Skeletal muscle satellite cell (primary cell): Measurements from ENCODE around the gene GNG12.

- CAGE, long polyA plus RNA: no peak
Measured at GRCh38 chr1:66987250-66988067, 62.7 kb downstream of the MIER1 start.

GRCh38 chr1:67405347-67406488 is 24.5 kb downstream of the SERBP1 start:
- CAGE, long polyA plus RNA: no peak

- CAGE, long polyA plus RNA: no peak
Measured at GRCh38 chr1:67427463-67427836, 2.8 kb downstream of the SERBP1 start.

DNA sequence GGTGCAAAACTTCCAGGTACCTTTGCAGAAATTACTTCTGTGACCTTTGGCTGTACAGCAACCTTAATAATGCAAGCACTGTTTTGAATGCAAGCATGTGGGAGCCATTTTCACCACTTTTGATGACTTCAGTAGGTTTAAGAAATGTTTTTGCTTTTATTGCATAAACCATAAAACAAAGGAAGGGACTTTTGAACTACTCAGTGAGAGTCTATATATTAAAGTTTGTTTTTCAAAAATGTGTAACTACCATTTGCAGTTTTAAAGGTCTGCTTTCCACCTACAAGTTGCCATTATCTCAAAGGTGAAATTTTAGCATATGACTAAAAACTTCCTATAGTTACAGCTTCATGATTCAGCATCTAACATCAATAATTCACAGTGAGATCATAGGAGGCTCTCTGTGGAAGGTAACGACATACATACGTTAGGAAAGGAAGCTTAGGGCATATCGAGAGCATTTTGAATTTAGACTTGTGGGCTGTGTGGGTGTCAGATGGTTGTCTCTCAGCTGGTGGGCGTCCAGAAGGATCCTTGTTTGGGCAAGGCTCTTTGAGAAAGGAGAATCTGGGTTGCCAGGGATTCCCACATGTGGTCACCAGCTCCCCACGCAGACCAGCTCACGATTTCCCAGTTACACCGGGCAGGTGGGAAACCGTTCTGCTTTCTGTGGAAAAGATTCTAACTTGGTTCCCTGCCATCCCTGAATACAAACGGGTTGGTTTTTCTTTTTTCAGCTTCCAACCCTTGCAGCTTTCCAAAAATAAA is 963 bp upstream of the GADD45A start:
- CAGE, long polyA plus RNA: no peak

GRCh38 chr1:67719140-67720367 is 34.6 kb downstream of the GADD45A start:
- CAGE, long polyA plus RNA: no peak

DNA sequence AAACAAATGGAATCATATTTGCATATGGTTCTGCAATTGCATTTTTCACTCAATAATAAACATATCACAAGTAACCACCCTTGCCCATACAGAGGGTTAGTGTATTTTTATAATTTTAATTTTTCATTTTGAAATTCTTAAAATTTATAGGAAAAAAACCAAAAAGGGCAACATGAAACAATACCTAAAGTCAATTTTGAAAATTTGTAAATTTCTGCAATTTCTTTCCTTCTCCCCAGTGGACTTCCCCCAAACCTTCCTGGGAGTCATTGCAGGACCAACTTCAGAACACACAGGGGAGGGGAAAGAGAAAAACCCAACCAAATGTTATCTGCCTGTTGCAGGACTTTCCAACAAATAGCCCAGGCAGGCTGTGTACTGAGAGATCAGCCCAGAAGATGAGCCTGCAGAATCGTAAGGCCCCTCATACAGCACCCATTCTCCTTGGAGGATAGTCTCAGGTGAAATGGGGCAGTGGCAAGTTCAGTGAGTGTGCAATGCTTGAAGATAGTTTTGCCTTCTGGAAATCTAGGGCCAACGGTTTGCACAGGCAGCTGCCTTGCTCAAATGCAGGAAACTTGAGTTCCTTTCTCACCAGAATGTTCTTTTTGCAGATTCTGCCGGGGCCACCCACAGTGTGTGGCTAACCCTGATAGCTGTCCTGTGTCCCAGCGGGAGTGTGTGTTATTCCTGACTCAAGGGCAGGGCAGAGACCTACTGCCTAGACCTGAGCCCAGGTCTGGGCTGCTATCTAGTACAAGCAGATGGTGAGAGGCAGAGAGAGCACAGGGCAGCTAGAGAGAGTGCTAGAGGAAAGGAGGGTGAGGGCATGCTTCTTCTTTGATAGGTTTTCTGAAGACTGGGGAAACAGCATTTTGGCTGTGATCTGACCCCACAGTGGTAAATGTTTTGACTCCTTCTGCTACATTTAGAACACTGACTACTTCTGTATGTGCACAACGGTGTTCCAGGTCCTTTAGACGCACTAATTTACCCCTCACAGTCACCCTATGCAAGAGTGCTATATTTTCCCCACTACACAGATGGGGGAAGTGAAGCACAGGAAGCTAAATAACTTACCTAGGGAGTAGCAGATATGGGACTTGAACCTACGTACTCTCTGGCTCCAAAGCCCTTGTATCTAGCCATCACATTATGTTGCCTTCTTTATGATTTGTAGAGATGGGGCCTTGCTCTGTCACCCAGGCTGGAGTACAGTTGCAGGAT is 48.9 kb downstream of the GADD45A start:
- CAGE, long polyA plus RNA: no peak

- CAGE, long polyA plus RNA: no peak
Measured at GRCh38 chr1:67766855-67767638, 66.2 kb downstream of the GNG12 start.

DNA sequence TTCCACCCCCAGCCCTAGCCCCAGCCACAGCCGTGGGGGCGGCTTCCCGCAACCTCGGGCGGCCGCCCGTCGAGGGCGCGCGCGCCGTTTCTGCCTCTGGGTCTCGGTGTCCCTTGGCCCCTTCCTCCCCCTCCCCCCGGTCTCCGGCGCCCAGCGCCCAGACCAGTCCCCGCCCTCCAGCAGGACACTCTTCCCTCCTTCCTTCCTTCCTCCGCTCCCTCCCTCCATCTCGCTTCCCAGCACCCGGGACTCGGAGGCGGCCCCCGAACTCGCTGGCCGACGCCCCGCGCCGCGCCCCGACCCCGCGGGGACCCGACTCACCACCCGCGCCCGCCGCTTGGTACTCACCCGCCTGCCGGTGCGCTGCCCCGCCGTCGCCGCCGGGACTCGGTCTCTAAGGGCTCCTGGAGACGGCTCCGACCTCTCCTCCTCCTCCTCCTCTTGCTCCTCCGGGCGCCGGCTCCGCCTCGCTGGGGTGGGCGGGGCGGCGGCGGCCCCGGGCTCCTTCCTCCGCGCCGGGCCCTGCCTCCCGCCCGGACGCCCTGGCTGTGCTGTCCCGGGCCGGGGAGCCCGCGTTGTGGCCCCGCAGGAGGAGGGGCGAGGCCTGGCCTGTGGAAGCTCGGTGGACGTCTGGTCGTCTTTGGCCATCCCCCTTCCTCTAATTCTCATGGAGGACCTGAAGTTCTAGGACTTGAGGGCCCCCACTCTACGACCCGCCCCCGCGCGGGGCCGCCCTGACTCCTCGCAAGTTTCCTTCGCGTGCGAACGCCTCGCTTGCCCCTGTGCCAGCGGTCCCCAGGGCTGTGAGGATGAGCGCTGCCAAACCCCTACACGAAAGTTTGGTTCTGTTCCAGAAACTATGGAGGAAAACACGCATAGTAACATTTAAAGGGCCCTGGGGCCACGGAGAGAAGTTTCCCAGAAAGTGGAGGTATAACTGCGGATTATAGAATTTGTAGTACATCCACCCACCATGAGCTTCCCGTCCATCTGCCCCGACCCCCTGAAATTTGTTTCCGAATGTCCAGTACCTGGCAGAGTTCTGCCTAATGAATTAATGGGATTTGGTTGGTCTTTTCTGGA is at the start of gene GNG12:
GNG12 (minus strand) TSS at position 472 of the 1,083 bp plus-strand sequence.
- CAGE, long polyA plus RNA: start-site peak on the minus strand centred at position 432 of the sequence, 90 bp wide, 10,147 and 10,844 reads in 2 replicates

GRCh38 chr1:68161848-68162387 is 70.4 kb downstream of the WLS start:
- CAGE, long polyA plus RNA: no peak

GRCh38 chr1:69919221-69919652 is 286.1 kb downstream of the LRRC40 start:
- CAGE, long polyA plus RNA: no peak

- CAGE, long polyA plus RNA: no peak
Measured at GRCh38 chr1:70235463-70235752, 14.2 kb downstream of the SRSF11 start.

GRCh38 chr1:70249663-70250280 is 28.6 kb downstream of the SRSF11 start:
- CAGE, long polyA plus RNA: no peak

DNA sequence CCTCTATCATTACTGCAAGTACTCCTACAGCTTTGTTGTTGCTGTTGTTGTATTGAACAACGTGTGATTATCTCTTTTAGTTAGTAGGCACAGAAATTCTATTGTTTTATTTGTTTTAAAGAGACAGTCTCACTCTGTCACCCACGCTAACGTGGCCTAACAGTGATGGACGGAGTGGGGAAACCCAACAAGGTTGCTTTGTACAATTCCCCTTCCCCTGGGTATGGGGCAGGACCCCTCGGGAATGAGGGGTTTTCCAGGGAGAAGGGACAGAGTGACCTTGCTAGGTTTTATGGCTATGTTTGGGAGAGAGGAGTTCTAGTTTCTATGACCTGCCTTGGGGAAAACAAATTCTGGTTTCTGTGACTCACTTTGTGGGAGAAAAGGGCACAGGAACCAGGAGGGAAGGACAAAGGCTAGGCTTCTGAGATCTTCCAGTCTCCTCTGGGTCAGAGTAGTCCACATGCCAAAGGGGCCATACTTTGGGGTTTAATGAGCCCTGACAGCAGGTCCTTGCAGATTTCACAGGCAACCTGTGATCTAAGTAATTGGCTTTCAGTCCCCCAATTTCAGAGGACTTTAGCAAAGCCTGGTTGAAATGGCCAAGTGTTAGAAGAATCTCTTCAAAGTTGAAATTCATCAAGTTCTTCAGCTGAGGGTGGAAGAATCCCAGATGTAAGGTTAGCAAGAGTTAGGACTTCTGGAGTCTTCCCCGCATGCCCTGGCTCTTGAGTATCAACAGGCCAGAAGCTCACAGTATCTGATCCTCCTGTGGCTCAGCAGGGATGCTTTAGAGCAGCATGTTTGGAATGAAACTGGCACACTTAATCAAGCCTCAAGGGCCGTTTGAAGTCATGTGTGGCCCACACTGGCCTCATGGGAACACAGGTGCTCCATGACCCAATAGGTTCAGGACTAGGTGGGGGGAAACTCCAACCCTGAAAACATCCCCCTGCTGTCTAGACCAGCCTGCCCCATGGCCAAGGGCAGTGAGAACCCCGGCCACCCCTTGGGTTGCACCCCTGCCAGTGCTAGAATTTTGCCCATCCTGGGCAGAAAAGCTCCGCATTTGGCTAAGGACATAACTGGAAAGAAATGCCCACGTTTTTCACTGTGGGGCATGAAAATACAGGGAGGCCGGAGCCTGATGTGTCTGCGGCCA is 5.7 kb upstream of the PTGER3 start:
- CAGE, long polyA plus RNA: no peak

DNA sequence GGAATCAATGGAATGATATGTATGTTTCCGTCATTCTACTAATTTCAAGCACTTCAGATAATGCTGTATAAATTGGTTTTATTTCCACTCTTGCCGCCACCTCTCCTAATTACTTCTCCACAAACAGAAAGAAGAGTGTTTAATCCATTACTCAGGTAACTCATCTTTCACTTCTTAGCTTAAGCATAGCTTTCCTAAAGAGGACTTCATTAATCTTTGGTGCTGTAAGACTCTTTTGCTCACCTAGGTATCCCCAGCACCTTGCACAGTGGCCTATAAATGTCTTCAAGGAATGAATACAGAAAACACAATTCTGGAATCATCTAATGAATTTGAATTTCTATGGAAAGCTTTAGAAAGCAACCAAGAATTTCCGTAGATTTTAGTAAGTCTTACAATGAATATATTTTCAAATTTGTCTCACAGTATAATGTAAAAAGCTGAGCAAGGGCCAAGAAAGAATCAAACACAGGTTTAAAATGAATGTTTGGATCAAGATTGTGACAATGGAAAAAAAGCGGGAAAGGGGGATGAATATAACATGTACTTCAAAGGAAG is 6.8 kb downstream of the ZRANB2 start:
- CAGE, long polyA plus RNA: no peak

DNA sequence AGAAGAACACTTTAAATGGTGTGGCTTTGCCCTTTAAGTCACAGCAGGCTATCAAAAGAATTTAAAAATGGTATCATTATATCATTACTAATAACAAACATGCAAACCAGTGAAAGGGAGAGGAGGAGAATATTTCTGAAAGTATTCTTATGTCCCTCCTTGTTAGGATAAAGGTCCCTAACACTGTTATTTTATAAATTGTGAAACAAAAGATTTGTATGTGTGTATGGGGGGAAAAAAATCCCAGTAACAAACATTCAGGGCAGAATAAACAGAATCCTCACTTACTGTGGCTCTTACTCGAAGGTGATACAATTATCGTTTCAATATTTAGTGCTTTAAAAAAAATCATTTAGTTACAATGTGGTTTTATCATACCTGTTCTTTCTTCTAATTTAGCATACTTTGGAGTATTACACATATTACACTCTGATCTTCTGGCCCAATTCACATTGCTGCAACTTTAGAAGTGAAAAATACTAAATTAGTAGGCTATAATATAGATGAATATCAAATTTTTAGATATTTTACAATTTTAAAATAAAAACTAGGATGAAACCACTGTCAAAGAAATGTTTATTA is 4.3 kb downstream of the ZRANB2 start:
- CAGE, long polyA plus RNA: no peak

DNA sequence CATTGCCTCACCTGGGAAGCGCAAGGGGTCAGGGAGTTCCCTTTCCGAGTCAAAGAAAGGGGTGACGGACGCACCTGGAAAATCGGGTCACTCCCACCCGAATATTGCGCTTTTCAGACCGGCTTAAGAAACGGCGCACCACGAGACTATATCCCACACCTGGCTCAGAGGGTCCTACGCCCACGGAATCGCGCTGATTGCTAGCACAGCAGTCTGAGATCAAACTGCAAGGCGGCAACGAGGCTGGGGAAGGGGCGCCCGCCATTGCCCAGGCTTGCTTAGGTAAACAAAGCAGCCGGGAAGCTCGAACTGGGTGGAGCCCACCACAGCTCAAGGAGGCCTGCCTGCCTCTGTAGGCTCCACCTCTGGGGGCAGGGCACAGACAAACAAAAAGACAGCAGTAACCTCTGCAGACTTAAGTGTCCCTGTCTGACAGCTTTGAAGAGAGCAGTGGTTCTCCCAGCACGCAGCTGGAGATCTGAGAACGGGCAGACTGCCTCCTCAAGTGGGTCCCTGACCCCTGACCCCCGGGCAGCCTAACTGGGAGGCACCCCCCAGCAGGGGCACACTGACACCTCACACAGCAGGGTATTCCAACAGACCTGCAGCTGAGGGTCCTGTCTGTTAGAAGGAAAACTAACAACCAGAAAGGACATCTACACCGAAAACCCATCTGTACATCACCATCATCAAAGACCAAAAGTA is 433.2 kb upstream of the ZRANB2 start:
- CAGE, long polyA plus RNA: no peak

DNA sequence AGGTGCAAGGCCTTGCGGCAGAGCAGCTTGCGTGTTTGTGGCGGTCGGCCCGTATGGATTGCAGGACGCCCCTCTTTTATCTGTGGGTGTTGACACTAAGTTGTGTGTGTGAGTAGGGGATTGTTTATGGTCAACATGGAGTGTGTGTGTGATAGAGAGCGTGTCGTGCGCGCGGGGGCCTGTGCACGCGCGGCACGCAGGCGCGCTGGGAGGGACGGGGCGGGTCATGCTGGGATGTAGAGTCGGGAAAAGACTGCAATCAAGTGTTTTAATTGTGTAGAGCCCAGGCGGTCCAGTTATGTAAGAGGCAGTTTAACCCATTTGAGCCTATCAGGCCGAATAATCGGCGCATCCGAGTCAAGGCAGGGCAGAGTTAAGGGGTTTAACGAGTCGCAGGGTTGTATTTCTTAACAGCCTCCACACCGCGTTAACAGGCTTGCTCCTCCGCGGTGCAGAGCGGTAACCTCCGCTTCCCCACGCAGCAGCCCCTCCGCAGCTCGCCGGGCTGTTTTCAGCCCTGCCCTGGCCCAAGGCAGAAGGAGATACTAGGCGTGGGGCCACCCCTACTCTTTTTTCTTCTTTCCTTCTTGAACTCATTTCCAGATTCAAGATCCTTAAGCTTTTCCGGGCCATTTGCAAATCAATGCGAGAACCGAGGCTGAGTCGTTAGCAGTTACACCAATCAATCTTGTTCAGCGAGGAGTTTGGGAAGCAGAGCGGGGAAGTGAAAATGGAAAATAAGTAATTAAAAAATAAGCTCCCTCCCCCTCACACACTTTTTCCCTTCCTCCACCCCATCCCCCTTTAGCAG is 1.4 kb upstream of the NEGR1 start:
- CAGE, long polyA plus RNA: no peak

- CAGE, long polyA plus RNA: no peak
Measured at GRCh38 chr1:72284362-72285582, 2.4 kb upstream of the NEGR1 start.

DNA sequence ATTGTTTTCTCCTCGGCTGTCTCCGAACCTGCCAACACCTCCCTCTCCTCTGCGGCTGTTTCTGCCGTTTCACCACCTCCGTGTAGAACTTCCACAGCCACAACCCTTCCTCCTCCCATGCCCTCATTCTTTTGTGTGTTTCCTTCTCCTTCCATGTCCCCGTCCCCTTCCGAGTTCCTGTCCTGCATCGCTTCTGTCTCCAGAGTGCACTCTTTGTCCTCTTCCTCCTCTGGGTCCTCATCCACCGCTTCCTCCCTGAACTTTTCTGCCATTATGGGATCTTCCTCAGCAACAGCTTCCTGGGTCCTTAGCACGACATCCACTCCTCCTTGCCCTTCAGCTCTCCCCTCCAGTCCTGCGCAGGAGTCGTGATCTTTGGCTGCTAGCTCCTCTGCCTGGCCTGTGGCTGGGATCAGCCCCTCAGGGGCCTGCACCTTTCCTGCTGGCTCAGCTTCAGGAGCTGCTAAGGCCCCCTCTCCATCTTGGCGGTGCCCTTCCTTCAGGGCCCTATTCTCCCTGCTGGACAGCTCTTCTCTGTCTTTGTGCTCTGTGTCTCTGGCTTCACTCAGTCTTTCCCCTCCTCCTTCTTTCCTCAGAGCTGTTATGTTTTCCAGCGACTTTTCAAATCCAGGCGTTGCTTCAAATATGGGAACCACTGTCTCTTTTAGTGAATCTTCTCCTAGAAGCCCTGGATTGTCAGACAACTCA is 59.3 kb upstream of the LRRC53 start:
- CAGE, long polyA plus RNA: no peak

DNA sequence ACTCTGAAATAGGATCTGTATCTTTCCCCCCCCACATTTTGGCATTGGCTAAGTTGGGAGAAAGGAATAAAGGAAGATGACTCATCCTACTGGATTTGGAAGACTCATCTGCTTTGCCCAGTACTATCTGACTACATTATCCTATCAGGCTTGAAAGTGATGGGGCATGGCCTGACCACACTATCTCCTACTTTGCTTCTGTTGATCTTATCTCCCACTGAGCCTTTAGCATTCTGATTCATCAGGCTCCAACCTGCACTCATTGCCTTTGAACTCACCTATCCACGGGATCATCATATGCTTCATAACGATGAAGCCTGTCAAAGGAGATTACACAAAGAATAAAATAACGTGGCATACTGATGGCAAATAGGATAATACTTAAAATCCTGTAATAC is 2.7 kb downstream of the CRYZ start:
- CAGE, long polyA plus RNA: no peak